ENCODE results near the genes GAL3ST3, BRMS1, B4GAT1, NPAS4 and RBM4B.

DNA sequence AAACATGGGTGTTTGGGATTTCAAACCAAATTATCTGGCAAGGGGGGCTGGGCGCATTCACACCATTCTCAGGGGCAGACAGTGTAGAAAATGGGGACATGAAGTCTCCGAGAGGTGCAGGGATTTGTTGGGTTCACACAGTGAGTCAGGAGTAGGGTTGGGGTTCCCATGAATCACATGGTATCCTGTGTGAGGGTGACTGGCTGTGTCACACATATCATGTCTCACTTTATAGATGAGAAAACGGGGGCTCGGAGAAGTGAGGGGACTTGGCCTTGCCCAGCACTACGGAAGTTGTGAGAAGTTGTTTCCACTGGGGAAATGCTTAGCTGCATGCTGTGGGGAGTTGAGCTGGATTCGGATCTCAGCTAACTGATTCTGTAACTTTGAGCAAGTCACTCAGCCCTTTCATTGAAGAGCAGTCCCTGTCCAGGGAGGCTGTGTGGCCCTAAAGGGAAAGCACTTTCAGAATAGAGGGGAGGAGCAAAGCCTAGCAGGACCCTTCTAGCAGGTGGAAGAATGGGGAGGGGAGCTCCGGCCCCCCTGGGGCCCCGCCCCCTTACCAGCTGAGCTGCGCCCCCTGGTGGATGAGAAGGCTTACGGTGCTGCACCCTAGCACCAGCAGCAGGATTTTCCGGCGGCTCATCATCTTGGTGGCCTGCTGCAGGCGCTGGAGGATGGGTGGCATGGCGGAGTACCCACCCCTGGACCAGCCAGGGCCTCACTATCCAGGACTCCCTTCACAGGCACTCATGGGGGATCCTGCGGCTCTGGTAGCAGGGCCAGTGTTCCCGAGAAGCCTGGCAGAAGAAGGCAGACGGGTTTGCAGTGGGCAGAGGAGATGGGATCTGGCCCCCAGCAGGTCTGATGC is 4.0 kb downstream of the GAL3ST3 start:
- RAMPAGE, long total RNA, result no peak
- RRBS, result 1% methylated on average over 3 of the region's 17 CpGs

DNA sequence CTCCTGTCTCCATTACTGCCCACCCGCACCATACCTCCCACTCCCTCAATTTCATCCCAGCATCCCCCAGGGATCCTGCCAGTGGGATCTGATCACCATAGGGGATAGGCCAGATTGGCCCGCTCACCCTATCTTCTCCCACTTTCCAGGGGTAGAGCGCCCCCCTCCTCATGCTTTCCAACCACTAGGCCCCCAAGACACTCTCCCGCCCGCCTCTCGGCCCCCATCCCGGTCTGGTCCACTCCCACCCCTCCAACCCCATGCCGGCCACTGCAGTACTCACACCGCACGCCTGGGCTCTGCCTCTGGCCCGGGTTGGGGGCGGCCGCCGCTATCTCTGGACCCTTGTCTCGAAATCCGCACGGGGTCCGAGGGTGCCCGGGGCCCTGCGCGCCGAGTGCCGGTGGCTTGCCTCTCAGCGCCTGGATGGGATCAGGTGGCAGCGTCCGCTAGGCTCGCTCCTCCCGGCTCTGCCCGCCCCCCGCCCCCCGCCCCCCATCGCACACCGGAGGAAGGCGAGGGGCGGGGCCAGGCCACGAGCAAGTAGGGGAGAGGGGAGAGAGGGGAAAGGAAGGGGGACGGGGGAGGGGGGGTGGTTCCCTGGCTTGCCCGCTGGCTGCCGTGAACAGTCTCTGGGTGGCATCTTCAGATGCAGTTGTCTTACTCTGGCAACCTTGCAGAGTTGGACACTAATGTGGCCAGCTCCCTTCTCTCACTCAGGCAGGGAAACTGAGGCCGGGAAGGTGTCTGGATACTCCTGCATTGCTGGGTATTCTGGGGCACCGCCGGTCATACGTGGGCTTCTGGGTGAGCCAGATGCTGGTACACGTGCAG is at the start of gene GAL3ST3:
Gene GAL3ST3, minus strand, starts transcription at position 434 of the 834 bp plus-strand sequence.
- RAMPAGE, long total RNA, result start-site peak on the minus strand centred at position 412 of the sequence, 34 bp wide, 98 and 22 reads in 2 replicates
- RRBS, result 5% methylated on average over 24 of the region's 44 CpGs

GRCh38 chr11:66062795-66063219 is 7.3 kb upstream of the PACS1 start:
- RAMPAGE, long total RNA, result no peak
- RRBS, result no CpG with 5 or more reads among the region's 4 CpGs

DNA sequence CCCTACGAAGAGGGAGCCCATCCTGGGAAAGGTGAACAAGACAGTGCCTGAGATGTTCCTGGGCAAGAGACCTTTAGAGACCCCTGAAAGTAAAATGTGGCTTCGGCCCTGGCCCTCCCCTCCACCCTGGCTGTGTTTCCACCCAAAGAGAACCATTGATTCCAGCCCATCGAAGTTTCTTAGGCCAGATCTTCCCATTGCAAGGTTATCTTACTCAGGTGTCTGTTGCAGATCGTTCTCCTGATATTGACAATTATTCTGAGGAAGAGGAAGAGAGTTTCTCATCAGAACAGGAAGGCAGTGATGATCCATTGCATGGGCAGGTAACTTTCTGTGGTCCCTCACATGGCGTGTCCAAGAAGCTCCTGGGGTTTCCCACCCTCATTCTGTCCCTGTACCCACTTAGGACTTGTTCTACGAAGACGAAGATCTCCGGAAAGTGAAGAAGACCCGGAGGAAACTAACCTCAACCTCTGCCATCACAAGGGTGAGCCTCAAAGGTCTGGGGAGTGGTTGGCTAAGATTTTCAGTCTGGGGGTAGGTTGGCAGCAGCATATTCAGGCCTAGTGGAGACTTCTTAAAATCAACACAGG is 41.1 kb upstream of the KLC2 start:
- RAMPAGE, long total RNA, result no peak
- RRBS, result no CpG with 5 or more reads among the region's 9 CpGs

DNA sequence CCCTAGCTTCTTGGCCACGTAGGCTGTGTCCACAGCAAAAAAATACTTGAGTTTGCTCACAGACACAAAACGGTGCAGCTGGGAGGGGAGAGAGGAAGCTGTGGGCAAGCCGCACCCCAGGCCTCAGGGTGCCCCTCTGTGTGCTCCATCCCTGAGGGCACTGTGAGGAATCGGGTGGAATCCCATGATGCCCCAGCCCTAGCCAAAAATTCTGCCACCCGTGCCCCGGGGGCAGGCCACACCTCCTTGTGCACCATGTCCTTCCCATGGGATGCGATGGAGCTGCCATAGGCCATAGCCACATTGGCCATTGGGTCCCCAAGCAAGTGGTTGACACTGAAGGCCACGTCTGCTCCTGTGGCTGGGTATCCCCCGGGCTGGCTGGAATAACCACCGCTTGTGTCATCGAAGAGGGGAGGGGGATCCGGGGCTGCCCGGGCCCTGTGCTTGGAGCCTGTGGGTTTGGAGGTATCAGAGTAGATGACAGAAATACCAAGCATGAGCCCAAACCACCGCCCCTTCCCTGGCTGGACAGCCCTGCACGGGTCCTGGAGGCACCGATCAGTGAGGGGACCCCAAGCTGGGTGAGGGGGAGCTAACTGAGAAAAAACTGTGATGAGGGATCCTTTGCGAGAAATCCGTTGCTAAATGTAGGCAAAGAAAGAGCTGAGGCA is 967 bp downstream of the YIF1A start:
- RAMPAGE, long total RNA, result no peak
- RRBS, result 51% methylated on average over 4 of the region's 18 CpGs

GRCh38 chr11:66311827-66312752 is 4.8 kb downstream of the CD248 start:
- RAMPAGE, long total RNA, result no peak
- RRBS, result no CpG with 5 or more reads among the region's 66 CpGs

GRCh38 chr11:66344760-66345671 is at the start of gene BRMS1:
TSS of gene BRMS1 (minus strand) at chr11:66345104.
- RAMPAGE, long total RNA, result start-site peak on the minus strand at chr11:66345058-66345119, 909 and 262 reads in 2 replicates
- RRBS, result 2% methylated on average over 18 of the region's 61 CpGs

GRCh38 chr11:66347354-66348521 is at the start of gene B4GAT1:
TSS of gene B4GAT1 (minus strand) at chr11:66347629.
- RAMPAGE, long total RNA, result no peak
- RRBS, result 2% methylated on average over 33 of the region's 111 CpGs

DNA sequence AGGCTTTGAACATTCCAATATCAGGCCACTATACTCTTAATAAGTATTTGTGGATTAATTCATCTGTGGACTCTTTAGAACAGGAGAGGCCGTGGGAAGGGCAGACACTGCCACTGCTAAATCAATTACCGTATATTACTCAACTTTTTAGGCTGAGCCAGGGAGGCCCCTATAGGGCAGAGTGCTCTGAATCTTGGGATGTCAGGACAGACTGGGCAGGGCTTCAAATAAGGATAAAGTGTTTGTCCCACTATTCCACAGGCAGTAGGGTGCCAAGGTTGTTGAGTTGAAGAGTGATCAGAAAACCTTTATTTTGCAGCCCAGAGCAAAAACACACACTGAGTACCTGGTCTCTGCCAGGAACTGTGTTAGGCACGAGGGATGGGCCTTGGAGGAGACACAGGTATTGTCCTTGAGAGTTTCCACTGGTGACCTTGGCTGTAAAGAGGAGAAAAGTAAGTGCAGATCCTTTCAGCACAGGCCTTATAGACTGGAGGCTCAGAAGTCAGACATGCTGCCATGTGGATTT is 1.7 kb upstream of the B4GAT1 start:
- RAMPAGE, long total RNA, result no peak
- RRBS, result no CpG with 5 or more reads among the region's 3 CpGs

DNA sequence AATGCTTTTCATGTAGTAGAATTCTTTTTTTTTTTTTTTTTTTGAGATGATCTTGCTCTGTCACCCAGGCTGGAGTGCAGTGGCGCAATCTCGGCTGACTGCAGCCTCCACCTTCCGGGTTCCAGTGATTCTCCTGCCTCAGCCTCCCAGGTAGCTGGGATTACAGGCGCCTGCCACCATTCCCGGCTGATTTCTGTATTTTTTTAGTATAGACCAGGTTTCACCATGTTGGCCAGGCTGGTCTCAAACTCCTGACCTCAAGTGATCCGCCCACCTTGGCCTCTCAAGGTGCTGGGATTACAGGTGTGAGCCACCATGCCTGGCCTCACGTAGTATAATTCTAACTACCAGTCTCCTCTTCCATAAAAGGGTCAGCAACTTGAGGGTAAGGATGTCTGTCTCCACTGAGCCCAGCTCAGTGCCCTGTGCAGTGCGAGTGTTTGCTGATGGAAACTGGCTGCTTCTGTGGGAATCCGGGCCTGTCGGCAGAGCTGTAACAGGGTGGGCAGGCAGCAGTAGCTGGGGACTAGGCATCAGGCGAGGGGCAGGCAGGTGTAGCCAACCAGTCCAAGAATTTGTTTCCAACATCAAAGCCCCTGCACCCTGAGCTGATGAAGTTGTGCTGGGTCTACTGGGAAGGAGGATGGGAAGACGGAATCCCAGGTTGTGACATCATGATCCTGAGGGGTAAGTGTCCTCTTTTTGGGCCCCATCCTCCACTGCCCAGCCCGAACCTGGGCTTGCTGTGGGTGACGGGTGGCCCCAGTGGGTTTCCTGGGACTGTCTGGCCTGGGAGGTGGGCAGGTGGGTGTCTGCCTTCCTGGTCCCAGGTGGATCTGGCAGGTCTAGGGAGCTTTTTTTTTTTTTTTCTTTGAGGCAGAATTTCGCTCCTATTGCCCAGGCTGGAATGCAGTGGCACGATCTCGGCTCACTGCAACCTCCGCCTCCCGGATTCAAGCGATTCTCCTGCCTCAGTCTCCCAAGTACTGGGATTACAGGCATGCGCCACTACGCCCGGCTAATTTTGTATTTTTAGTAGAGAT is 11.2 kb downstream of the SLC29A2 start:
- RAMPAGE, long total RNA, result no peak
- RRBS, result no CpG with 5 or more reads among the region's 23 CpGs

- RAMPAGE, long total RNA, result no peak
- RRBS, result no CpG with 5 or more reads among the region's 24 CpGs
These were observed 8.7 kb downstream of the SLC29A2 start for GRCh38 chr11:66362463-66363635.

- RAMPAGE, long total RNA, result no peak
- RRBS, result no CpG with 5 or more reads among the region's 6 CpGs
These were observed 21.7 kb upstream of the SLC29A2 start for GRCh38 chr11:66393252-66393686.

GRCh38 chr11:66420496-66421442 is at the start of gene NPAS4:
TSS of gene NPAS4 (plus strand) at chr11:66421035.
- RAMPAGE, long total RNA, result no peak
- RRBS, result 7% methylated on average over 28 of the region's 73 CpGs

- RAMPAGE, long total RNA, result start-site peak on the minus strand at chr11:66677798-66677875, 421 and 173 reads in 2 replicates
- RRBS, result 2% methylated on average over 31 of the region's 68 CpGs
These were observed at the start of gene RBM4B for GRCh38 chr11:66677462-66678296. TSS of gene RBM4B (minus strand) at chr11:66677887.

DNA sequence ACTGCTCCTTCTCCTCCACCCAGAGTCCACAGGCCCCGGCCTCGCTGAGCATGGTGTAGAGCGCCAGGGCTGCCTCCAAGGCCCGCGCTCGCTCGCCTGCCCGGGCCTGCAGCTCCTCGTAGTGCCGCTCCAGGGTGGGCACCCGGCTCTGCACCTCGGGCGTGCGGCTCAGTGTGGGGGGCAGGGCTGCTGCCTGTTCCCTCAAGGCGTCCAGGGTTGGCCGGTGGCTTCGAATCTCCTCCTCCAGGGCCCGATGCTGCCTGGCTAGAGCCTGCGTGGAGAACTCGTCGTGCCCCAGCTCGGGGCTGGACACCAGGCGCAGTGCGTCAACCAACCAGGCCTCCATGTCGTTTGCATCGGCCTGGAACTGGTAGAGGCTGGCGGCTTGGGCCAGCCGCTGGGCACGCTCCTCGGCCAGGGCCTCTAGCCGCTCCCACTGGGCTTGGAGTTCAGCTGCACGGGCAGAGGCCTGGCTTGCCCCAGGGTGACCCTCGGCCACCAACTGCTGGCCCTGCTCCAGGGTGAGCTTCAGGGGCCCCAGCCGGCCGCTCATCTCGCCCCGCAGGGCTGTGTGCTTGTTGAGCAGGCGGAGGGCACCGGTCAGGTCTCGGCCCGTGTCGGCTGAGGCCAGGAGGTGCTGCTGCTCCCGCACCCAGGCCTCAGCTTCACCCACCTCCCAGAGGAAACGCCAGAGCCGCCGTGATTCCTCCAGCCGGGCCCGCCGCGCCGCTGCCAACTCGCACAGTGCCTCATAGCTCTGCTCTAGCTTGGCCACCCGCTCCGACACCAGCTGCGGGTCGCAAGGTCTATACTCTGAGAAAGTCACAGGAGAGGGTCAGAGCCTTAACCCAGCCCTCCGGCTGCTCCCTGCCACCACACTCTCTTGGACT is 24.1 kb downstream of the SPTBN2 start:
- RAMPAGE, long total RNA, result no peak
- RRBS, result 94% methylated on average over 22 of the region's 57 CpGs

- RAMPAGE, long total RNA, result no peak
- RRBS, result no CpG with 5 or more reads among the region's 8 CpGs
These were observed 13.8 kb downstream of the SPTBN2 start for GRCh38 chr11:66715178-66715731.

- RAMPAGE, long total RNA, result no peak
- RRBS, result no CpG with 5 or more reads among the region's 11 CpGs
These were observed 8.8 kb downstream of the SPTBN2 start for GRCh38 chr11:66720143-66720751.

- RAMPAGE, long total RNA, result no peak
- RRBS, result no CpG with 5 or more reads among the region's 24 CpGs
These were observed 1.9 kb downstream of the RCE1 start for GRCh38 chr11:66844852-66845759.

DNA sequence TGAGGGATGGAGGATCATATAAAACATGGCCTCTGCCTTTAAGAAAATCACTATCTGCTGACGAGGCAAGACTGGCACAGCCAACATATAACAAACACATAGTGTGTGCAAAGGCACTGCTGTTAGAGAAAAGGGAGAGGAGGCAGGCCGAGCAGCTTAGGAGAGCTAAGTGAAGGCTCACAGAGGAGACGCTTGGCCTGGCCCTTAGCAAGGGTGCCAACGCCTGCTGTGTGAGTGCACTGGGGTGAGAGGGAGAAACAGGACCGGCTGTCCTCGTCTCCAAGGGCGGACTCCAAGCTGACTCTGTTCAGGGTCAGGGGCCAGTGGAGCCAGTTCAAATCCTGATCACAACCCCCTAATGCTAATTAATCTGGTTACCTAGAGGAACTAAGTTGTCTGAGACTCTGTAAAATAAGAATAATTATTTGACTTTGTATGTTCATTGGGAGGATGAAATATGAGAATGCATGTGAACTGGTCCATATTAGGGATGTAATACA is 48.3 kb downstream of the LRFN4 start:
- RAMPAGE, long total RNA, result no peak
- RRBS, result no CpG with 5 or more reads among the region's 7 CpGs

DNA sequence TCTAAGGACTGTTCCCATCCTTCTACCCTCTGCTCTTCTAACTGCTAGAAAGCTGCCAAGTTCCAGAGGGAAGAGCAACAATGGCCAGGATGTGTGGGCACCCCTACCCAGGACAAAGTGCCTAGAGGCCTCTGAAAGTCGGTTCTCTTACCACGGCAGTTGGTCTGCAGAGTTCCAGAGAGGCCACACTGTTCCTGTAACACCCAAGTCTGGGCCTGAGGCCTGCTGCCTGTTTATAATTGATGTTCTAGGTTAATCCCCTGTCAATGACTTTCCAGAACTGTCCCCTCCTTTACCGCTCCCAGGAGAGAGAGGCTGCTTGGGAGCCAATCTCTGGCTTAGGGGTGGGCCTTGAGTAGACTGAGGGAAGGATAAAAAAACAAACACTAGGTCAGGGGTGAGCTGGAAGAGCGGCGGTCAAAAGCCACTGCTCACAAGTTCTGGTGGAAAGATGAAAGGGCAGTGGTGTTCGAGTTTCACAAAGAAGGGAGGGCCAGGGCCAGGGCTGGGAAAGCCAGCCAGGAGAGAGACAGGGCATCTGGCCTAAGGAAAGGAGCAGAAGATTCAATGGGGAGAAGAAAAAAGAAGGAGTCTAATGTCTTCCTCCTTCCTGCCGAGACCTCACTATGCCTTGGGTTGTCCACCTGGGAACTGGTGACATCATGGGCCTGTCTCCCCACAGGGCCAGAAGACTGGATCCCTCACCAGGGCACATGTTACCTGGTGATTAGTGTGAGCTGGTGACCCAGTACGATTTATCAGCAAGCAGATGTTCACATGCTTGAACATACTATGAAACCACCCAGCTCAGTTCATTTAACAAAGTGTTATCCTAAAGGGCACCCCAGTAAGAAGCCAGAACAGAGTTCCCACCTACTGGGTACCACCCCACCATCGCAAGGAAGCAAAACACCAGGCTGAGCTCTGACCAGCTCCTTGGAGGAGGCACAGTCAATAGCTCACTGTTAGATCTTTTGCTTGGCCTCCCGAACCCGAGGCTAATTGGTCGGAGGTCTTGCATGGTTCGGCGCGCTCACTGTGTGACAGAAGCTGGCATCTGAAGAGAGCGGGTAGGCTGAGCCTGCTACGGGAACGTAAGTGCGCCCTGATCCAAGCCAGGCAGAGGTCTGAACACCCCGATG is 50.1 kb downstream of the PC start:
- RAMPAGE, long total RNA, result no peak
- RRBS, result no CpG with 5 or more reads among the region's 20 CpGs